Mucosa of descending colon (tissue), 1 donor: ENCODE results near the genes AZGP1, NYAP1 and POP7.

GRCh38 chr7:99823014-99823405, 4.8 kb upstream of the CYP3A43 start:
- PRO-cap, result no peak

- PRO-cap, result no peak
Measured at GRCh38 chr7:99975391-99976417, at the start of gene AZGP1. Gene AZGP1 (minus strand): TSS chr7:99976031.

GRCh38 chr7:99980343-99980891, 4.6 kb upstream of the AZGP1 start:
- PRO-cap, result no peak

GRCh38 chr7:100075016-100075515, 6.5 kb downstream of the ZNF3 start:
- PRO-cap, result no peak

- PRO-cap, result no peak
Measured at GRCh38 chr7:100098971-100099975, 1.9 kb downstream of the MCM7 start.

DNA sequence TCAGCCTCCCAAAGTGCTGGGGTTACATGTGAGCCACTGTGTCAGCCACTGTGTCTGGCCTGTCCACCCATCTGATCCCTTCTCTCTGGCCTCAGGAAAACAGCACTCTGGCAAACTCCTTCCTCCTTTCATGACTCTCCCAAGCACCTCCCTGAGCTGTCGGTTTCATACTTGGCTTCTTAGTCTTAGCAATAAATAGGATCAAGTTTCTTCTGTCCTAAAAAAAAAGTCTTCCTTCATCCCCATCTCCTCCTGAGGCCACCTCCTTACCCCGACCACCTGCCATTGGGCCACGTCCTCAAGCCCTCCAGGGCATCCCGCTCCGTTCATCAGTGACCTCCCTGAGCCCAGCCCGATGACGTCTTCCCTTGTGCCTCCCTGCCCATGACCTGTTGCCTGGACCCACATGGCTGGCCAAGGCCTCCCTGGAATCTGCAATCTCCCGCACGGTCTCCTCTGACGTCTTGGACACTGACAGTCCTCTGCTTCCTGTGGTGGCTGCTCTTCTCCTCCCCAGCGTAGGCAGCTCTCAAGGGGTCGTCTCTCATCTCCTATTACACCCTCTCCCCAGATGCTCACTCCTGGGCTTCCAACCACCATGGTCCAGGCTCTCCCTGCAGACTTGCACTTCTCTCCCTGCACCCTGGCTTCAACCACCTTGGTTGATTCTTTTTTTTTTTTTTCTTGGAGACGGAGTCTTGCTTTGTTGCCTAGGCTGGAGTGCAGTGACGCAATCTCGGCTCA, 26.6 kb downstream of the PVRIG start:
- PRO-cap, result no peak

- PRO-cap, result no peak
Measured at GRCh38 chr7:100247219-100247899, 27.6 kb downstream of the PVRIG start.

DNA sequence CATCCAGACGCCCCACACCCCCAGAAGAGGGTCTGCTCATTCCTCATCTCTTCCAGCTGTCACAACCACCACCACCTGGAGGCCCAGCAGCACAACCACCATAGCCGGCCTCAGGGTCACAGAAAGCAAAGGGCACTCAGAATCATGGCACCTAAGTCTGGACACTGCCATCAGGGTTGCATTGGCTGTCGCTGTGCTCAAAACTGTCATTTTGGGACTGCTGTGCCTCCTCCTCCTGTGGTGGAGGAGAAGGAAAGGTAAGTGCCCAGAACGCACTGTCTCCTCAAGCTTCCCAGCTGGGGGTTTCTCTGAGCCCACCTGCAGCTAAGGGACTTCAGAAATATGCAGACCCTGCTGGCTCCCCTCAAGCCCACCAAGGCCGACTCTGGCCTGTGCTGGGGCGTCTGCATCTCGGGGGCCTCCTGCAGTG, 1.4 kb downstream of the PILRB start:
- PRO-cap, result no peak

DNA sequence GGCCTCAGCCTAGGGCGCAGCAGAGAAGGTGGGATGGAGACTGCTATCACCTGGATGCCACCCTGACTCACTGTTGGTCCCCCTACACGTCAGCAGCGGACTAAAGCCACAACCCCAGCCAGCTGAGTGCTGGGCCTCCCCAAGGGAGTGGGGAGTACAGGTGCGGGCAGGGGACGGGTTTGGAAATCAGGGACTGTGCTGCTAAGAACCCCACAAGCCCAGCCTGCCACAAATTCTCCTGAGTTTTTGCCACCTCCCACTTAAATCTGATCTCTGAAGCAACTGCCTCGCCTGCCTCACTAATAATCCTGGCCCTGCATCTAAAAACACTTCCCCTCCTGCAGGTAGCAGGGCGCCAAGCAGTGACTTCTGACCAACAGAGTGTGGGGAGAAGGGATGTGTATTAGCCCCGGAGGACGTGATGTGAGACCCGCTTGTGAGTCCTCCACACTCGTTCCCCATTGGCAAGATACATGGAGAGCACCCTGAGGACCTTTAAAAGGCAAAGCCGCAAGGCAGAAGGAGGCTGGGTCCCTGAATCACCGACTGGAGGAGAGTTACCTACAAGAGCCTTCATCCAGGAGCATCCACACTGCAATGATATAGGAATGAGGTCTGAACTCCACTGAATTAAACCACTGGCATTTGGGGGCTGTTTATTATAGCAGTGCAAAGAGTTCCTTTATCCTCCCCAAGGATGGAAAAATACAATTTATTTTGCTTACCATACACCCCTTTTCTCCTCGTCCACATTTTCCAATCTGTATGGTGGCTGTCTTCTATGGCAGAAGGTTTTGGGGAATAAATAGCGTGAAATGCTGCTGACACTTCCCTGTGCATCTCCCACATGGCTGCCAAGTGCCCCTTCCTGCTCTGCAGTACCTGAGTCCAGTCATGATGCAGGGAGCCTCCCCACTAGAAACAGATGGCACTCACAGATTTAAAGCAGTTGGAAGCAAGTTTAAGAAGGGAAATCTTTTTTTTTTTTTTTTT, 6.0 kb upstream of the PILRA start:
- PRO-cap, result no peak

DNA sequence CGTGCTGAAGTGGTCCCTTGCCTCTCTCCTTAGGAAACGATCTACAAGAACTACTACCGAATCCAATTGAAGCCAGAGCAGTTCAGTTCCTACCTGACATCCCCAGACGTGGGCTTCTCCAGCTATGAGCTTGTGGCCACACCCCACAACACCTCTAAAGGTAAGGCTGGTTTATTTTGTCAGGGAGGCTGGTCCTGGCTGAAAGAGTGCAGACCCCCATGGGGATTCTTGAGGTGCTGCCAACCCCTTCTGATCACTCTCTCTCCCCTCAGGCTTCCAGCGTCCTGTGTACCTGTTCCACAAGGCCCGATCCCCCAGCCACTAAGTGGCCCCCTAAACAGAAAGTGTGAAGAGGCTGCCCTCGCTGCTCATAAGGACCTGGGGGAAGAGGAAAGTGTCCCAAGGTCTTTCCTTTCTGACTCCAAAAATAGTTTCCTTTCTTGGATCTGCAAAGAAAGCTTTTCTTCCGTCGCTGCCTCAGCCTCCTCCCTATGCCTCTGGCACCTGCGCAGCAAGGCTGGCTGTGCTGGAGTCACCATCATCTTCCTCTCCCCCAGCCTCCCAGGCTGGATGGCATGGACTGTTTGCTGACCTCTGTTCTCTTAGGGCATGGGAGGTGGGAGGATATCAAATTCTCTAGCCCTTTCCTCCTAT, 2.9 kb downstream of the PPP1R35 start:
- PRO-cap, result no peak

DNA sequence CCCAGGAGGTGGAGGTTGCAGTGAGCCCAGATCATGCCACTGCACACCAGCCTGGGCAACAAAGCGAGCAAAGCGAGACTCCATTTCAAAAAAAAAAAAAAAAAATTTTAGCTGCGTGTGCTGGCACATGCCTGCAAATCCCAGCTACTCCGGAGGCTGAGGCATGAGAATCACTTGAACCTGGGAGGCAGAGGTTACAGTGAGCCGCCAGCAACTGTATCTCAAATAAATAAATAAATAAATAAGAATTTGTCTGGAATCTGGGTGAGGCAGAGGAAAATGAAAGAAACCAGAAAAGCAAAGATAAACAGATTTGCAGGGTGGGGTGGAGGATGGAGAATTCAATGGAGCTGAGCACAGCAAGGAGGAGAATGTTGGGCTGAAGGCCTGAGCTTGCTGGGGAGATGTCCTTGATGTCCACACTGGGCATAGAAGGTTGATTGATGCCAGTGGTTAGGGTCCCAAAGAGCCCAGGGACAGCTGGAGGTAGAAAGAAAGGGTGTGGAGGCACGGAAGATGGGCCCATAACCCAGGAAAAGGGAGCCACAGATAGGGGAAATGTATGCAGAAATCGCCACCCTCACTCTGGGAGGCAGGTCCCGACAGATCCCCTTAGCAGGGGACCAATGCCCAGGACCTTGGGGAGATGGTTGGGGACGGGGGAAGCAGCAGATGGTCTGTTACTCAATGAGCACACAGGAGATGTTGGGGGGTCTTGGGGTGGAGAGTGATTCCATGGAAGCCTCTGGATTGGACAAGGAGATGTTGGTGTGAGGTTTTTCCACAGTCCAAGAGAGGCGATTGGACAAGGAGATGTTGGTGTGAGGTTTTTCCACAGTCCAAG, 6.6 kb upstream of the PPP1R35 start:
- PRO-cap, result no peak

- PRO-cap, result no peak
Measured at GRCh38 chr7:100470649-100471000, 6.6 kb upstream of the SPACDR start.

GRCh38 chr7:100483251-100484336, at the start of gene NYAP1:
Gene NYAP1 (plus strand): TSS chr7:100483927.
- PRO-cap, result unidirectional peak, minus-strand start at chr7:100483823

GRCh38 chr7:100489815-100490309, 6.1 kb downstream of the NYAP1 start:
- PRO-cap, result no peak

DNA sequence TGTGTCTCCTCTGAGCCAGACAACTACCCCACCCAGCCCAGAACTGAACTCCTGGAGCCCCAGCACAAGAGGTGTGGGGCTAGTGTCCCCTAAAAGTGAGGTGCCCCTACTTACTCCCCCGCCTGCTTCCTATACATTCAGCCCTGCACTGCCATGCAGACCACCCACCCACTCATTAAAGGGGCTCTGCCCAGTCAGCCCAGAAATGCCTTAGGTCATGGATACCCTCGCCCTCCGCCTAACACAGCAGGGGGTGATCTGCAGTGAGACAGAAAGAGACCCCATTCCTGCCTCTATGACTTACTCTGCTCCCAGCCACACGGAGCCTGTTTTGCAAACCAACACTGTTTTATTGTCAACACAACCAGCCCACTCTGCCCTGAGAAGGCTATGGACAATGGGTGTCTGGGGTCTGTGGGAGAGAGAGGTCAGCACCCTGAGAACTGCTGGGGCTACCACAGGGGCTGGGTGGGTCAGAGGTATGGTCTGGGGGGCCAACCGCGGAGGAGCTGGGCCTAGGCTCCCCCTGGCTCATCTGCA, 1.7 kb downstream of the SAP25 start:
- PRO-cap, result no peak

GRCh38 chr7:100574309-100575606, 1.1 kb upstream of the SAP25 start:
- PRO-cap, result no peak

DNA sequence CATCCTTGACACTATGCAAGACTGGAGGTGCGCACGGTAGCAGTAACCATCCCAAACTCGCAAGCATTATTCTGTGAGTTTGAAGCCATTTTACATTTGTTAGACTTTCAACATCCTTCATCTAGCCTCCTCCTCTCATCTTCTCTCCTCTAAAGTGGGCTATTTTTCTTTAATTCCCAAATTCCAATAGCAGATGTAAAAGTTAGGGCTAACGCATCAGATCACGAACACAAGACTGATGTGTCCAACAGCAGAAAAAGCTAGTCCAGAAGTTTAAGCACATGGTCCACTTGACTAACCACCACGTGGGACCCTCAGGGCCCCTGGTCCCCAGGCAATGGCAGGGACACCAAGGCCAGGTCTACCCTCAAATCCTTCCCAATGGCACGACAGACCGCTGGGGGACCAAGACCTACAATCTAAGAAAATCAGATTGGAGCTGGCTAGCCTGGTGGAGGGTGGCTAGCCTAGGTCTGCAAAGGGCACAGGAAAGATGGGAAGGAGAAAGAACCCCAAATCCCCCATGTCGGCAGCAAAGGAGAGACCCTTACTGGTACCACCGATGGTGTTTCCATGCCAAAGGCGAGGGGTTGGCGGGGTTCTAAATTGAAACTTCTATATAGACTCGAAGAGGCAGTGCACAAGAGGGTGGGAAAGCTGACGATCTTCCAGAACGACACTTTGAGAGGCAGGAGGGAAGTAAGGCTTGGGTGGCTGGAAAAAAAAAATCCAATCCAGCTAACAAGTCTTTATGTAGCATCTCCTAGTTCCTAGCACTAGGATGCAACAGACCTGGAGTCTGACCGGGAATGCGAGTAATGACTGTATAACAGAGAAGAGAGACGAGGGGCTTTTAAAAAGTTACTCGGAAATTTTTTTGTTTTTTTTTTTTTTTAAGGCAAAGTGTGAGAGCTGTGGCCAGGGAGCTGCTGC, 1.4 kb downstream of the GIGYF1 start:
- PRO-cap, result no peak

- PRO-cap, result bidirectional peak, plus-strand start at chr7:100706051, minus-strand start at chr7:100705895
Measured at GRCh38 chr7:100705804-100706535, at the start of gene POP7. Gene POP7 (plus strand): TSS chr7:100706121.

- PRO-cap, result no peak
Measured at GRCh38 chr7:100720922-100721729, 858 bp downstream of the EPO start.

- PRO-cap, result no peak
Measured at GRCh38 chr7:100817085-100817553, 10.2 kb downstream of the EPHB4 start.